Vagina (tissue), 1 donor: Measurements from ENCODE around the genes PTGER4 and TTC33.

- PRO-cap: no peak
- RAMPAGE, long total RNA: no peak
These were observed 149.9 kb downstream of the GDNF start for GRCh38 chr5:37689819-37690515.

DNA sequence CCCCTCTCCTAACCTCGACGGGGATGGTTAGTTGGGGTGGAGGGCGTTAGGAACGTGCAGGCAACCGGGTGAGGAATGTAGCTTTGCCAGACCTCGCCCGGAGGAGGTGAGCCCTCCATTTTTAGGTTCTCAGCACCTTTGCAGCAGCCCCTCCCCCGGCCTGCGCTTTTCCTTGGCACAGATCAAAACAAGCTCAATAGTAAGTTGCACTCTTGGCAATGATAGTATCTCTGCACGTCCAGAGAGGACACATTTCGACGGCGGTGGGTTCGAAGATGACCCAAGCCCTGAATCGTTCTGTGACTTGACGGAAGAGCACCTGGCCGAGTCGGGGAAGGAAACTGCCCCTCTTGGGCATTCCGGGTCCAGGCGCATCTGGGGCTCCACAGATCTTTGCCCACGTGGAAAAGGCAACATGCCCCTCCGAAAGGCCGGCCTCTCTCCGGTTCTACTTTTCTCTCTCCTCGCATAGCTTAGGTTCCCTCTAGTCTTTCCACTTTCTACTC is 907 bp downstream of the GDNF start:
- PRO-cap: no peak
- RAMPAGE, long total RNA: no peak

DNA sequence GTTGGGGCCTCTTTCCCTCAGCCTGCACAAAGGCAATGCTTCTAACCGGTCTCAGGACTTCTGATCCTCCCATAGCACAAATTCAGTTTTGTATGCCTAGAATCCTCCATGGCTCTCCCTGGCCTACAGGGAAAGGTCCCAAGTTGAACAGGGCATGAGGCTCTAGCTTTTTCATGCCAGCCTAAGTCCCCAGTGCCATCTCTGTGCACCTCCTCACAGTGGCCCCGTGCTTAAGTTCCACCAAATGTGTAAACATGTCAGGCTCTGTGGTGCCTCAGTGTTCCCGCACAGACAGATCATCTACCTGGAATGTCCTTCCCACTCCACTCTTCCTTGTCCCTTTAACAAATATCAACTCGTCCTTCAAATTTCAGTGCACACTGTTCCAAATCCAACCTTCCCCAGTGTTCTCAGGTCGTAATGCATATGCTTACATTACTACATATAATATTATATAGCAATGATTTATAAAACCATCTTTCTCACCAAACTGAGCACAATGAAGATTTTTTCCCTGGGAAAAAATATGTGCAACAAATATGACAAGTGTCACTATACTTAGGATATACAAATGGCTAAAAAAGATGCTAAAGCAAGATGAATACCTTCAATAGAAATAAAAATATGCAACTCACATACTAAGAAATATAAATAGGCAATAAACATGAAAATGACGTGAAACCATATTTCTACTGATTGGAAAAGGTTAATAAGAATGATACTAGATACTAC is 13.8 kb downstream of the LIFR start:
- PRO-cap: no peak
- RAMPAGE, long total RNA: no peak

- PRO-cap: no peak
- RAMPAGE, long total RNA: no peak
These were observed 93.1 kb downstream of the OSMR start for GRCh38 chr5:38938541-38939759.

DNA sequence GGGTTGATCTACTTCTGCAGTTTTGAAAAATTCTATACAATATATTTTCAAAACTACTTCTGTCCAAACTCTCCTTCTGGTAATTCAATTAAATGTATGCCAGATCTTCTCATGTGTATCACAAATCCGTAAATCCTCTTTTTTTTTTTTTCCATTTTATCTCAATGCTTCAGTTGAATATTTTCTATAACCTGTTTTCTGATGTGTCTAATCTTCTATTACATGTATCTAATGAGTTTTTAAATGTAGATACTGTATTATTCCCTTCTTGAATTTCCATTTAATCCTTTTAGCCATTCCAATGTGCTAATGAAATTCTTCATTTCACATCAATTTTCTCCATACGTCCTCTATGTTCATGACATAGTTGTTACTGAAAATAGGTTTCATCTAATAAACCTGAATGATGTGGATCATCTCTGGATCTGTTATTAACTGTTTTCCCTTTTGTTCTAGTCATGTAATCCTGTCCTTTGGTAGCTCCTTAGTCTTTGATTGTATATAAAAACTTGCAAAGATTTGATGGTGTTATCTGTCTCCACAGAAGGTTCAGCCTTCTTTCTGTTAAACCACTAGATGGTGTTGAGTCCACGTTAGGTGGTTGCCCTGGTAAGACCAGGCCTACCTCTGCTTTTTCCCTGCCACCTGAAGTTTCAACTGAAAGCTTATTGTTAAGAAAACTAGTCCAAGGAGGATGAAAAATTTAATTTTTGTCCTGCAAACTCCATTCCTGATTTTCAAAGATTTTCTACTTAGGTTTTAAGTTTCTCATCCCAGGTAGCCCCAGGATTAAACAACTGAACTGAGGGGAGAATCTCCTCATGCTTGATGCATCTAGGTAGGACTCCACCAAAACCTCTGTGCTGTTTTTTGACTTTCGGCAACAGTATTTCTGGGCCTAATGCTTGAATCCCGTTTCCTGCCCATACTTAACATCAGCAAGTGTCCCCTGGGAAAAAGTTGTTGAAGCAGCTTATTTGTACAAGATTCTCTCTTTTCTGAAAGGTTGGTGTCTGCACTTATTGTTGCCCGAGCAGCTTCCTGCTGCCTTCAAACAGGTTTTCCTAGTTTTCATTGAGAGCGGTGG is 68.6 kb downstream of the RICTOR start:
- PRO-cap: no peak
- RAMPAGE, long total RNA: no peak

- PRO-cap: no peak
- RAMPAGE, long total RNA: no peak
These were observed 1.2 kb downstream of the RICTOR start for GRCh38 chr5:39073098-39073281.

- PRO-cap: no peak
- RAMPAGE, long total RNA: no peak
These were observed 54.4 kb downstream of the FYB1 start for GRCh38 chr5:39164839-39165486.

DNA sequence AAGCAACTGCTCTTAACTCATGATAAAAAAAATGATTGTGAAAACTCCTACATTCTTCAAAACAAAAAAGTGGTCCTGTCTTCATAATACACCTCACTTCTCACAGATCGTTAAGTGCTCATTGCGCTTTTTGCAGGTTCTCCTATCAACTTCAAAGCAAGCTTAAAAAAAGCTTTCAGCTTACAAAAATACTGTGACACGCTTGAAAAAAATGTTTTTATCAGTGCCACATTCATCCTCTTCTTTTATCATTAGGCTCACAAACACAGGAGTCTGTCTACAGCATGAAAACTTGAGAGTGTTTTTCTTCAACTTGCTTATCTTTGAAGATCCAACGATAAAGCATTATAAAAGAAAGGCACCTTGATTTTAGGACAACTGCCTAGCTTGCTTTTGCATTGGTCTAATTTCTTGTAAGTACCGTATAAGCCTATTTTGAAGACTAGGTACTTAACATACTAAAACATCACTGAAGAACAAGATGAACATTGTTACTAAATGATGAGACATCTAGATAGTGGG is 32.3 kb downstream of the FYB1 start:
- PRO-cap: no peak
- RAMPAGE, long total RNA: no peak

GRCh38 chr5:39223974-39224882 is 4.9 kb upstream of the FYB1 start:
- PRO-cap: no peak
- RAMPAGE, long total RNA: no peak

GRCh38 chr5:39263779-39264279 is 44.5 kb upstream of the FYB1 start:
- PRO-cap: no peak
- RAMPAGE, long total RNA: no peak

DNA sequence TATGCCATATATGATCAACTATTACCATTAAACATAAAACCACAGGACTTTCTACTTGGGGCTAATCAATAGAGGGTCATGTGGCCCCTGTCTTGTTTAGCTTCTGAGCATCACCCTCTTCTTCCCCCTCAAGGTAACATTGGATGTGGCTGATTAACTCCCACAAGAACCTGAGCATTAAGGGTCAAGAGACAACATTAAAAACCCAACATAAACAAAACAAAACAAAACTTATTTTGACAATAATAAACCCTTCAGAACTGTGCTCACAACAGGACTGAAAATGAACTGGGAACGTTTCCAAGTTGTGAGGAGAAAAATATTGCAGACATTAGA is 7.6 kb upstream of the C9 start:
- PRO-cap: no peak
- RAMPAGE, long total RNA: no peak

- PRO-cap: bidirectional peak, plus-strand start at chr5:39421075, minus-strand start at chr5:39420931
- RAMPAGE, long total RNA: no peak
These were observed 3.9 kb downstream of the DAB2 start for GRCh38 chr5:39420773-39421384.

GRCh38 chr5:39503106-39503636 is 78.4 kb upstream of the DAB2 start:
- PRO-cap: unidirectional peak, plus-strand start at chr5:39503391
- RAMPAGE, long total RNA: no peak

GRCh38 chr5:40202890-40203411 is 476.8 kb upstream of the PTGER4 start:
- PRO-cap: no peak
- RAMPAGE, long total RNA: no peak

DNA sequence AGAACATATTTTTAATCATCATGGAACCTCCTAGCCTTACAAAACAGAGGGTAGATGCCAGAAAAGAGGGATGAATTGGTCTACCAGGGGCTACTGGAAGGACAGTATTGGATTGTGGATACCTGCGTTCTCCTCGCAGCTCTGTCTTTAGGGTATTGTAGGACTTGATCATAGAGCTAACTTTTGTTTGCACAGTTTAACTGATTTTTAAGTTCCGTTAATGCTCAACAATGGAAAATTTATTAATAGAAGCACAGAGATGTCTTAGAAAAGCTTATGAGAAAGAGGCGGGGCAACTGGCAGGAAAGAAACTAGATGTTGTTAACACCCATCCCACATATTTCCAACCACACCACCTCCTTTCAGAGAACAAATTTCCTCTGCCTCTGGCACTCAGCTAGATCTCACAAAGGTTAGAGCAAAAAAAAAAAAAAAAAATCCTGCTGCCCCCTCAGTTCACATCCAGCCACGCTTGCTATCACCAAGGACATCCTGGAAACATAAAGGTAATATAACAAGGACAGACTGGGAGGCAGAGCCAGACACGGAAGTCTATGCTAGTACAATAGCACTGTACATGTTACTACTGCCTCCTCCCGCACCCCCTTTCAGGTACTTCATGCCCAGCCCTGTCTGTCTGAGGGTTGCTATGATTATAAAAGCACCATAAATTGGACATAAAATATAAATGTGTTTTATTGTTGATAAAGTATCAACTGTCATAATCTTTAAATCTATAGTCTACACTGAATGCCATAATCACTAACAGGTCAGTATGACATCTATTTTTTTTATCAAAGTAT is 238.0 kb upstream of the PTGER4 start:
- PRO-cap: no peak
- RAMPAGE, long total RNA: no peak

DNA sequence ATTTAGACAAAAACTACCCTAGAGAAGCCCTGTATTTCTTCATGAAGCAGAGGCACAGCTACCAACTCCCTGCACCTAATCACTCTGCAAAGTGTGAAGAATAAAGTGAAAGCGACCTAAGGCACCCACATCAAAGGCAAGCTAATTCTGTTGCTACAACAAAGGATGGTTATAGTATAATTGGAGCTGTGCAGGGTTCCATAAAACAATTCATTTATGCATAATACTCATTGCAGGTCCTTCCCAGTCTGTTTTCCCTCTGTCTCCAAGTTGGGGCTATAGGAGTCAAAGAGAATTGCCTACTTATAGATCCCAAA is 56.2 kb upstream of the PTGER4 start:
- PRO-cap: no peak
- RAMPAGE, long total RNA: no peak

DNA sequence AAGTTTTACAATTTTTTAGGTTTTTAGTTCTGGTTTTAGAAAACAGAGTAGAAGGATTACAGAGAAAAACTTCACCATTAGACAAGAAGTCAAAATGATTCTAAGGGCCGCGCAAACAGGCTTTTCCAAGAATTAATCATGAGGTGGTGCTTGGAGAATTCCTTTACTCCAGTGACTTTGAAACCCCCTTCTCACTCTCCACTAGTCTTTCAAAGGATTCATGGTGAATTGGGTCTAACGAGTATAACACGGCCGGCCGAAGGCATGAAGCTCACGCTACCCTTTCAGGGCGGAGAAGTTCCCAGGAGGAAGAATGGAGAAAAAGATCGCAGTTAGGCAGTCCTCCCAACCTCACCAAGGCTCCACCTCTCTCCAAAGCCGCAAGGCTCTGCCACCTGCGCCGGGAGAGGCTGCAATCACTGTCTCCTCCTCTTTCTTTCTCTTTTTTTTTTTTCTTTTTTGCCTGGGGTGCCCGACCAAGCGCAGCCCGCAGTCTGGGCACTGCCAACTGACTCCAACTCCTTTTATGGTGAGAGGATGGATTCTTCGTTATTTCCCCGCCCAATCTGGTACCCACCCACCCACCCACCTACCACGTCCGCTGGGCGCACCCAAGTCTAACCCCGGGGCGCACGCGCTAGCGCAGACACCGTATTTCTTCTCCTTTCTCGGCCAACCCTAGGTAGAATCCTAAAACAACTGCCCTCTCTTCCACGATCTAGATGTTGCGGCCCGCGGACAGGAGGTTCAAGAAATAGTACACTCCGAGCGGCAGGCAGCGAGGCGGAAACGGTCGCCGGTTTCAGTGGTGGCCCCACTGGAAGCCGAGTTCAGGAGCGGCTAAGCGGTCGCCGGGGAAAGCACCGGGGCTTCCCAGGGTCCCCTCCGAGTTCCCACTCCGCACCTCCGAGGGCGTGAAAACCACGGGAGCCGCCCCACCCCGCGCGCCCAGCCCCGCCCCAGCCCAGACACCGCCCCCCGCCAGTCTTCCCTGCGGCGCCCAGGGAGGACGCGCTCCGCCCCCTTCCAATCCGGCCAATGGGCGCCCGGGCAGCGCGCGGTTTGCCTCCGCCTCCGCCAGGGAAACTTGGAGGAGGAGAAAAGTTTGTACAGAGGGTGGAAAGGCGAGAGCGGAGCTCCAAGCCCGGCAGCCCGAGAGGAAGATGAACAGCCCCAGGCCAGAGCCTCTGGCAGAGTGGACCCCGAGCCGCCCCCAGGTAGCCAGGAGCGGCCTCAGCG is at the start of gene PTGER4:
PTGER4 (plus strand) TSS at position 1,110 of the 1,239 bp plus-strand sequence.
- PRO-cap: bidirectional peak, plus-strand start at position 620 of the sequence, minus-strand start at position 496 of the sequence; bidirectional peak, plus-strand start at position 1,112 of the sequence, minus-strand start at position 881 of the sequence
- RAMPAGE, long total RNA: start-site peak on the minus strand centred at position 498 of the sequence, 5 bp wide, 17 reads; start-site peak on the plus strand centred at position 1,127 of the sequence, 14 bp wide, 25 reads

DNA sequence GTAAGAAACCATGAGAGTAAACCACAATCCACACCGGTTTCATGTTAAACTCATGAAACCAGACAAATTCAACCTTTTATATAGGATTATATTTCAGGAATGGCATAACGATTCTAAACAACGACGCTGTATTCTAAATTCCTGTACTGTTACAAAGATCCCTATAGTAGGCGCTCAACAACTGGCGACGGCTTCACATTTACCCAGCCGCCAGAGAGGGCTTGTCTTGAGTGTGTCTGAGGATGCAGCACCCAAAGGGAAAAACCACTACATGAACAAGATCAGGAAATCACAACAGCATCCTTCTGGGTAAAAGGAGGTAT is 806 bp downstream of the TTC33 start:
- PRO-cap: unidirectional peak, plus-strand start at position 229 of the sequence; unidirectional peak, plus-strand start at position 254 of the sequence
- RAMPAGE, long total RNA: no peak

DNA sequence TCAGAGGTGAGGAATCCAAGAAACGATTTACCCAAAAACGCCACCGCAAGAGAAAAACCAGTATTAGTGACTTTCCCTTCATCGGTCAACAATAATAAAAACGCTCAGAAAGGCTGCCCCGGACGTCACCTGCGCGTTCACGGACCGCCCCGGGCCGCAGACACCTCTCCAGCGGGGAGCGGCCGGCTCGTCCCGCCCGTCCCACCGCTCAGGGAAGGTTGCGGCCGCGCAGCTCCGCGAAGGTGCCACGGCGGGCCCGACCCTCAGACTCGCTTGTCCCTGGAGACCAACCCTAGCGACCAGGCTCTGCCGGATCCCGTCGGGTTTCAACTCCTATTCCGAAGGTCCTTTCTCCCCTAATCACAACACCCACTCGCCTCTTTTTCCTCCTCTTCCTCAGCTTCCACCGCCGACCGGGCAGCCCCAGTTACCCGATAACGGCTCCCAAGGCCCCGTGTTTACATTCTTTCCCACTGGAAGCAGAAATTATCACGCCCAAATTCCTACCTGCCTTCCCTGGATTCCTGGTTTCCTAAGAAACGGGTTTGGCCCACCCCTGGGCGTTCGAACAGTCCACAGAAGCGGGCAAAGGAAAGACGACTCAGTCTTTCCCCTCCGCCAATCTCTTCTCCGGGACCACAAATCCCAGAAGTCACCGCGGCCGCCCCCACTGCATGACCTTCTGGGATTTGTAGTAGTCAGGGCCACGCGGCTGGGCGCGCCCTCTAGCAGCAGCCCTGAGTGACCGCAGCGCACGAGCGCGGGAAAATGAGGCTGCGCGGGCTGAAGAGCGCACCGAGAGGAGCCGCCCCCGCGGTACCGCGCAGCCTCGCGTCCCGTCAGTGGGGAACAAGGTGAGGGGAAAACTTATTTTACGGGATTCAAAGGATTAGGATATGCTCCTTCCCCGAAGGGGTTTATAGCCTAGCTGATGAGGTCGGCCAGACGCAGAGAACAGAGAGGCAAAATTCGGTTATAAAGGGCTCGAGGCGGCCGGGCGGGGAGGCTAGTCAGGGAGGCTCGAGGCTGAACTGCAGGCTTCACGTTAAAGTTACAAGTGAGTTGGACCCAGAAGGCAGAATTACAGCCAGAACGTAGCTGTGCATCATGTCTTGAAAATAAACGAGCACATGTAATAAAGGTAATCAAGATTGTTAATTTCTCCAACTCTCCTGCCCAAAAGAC is at the start of gene TTC33:
TTC33 (minus strand) TSS at position 645 of the 1,185 bp plus-strand sequence.
- PRO-cap: bidirectional peak, plus-strand start at position 766 of the sequence, minus-strand start at position 632 of the sequence
- RAMPAGE, long total RNA: start-site peak on the minus strand centred at position 607 of the sequence, 41 bp wide, 435 reads

- PRO-cap: no peak
- RAMPAGE, long total RNA: no peak
These were observed 6.3 kb downstream of the RPL37 start for GRCh38 chr5:40828402-40829356.